Subcutaneous preadipocyte (primary cell): ENCODE data around the gene ATP5MC3.

GRCh38 chr2:174547601-174548297 is 49.9 kb downstream of the WIPF1 start:
- CAGE, long polyA plus RNA = no peak

DNA sequence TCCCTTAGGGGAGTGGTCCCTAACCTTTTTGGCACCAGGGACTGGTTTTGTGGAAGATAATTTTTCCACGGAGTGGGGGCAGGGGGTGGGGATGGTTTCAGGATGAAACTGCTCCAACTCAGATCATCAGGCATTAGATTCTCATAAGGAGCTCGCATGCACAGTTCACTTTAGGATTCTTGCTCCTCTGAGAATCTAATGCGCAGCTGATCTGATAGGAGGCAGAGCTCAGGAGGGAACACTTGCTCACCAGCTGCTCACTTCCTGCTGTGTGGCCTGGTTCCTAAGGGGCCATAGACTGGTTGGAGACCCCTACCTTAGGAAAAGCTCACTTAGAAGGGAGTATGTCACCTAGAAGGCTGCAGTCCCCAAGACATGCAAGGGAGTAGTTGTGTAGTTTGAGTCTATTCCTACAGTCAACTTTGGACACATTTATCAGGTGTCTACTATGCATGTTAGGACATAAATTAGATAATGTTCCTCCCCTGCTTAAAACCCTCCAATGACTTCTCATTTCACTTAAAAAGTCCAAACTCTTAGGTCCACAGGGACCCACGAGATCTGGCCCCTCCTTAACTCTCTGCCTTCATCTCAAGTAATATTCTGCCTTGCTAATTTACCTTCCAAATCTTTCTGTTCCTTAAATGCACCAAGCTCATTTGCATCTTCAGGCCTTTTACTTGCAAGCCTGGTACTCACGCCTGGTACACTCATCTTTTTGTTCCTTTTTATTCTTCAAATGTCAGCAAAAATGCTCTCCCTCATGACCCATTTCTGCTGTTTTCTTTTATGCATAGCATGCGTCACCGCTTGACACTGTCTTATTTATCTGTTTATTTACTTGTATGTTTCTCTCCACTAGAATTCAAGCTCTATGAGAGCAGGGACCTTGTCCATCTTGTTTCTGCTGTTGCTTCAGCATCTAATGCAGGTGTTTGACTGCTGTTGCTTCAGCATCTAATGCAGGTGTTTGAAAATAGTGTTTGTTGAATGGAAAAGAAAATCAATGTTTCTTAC is 2.6 kb upstream of the WIPF1 start:
- CAGE, long polyA plus RNA = no peak

- CAGE, long polyA plus RNA = no peak
Observed at GRCh38 chr2:174611892-174612127, 14.2 kb upstream of the WIPF1 start.

GRCh38 chr2:174633167-174634055 is 35.8 kb upstream of the WIPF1 start:
- CAGE, long polyA plus RNA = no peak

DNA sequence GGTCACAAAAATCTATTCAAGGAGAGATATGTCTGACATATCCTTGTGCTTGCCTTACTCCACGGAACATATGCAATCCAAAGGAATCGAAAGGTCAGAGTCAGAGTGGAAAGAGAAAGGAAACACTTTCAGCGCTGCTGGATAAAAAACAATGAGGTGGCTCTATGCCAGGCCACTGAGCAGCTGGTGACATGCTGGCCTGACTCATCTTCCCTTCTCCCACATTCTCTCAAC is 6.8 kb downstream of the CHN1 start:
- CAGE, long polyA plus RNA = no peak

DNA sequence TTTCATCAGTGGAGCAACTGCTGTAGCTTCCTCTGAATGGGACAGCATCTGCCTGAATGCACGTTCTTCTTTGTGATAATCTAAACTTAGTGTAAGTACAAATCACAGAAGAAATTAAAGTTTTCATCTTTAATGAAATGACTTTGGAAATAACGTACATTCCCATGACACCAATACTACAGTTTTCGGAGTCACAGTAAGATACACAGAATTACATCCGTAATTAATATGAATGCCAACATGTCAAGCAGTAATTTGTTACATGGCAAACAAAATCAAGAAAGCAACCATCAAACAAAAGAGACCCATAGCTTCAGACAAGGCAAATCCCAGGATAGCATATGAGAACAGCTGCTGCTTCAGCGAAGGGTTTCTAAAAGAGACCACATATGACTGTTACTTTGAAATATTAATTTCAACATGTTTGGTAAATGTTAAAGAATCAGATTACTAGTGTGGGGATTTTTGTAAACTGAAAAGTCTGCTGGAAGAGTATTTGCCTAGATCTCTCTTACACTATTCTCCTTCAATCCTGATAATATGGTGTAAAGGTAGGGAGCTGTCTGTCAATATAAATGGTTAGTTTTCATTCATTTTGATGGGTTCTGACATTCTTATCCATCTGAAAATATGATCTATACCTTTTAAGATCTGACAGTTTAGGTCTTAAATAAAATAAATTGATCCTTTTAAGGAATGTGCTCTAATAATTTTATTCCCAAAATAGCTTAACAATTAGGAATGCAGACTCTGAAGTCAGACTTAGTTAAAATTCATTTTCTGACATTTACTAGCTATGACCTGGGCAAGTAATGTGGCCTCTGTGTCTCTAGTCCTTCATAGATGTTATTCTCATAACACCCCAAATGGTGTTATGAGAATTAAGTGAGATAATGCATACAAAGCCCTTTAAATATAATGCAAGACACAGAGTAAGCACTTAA is 3.2 kb downstream of the ATP5MC3 start:
- CAGE, long polyA plus RNA = no peak

- CAGE, long polyA plus RNA = no peak
Observed at GRCh38 chr2:175181126-175182017, at the start of gene ATP5MC3. Gene ATP5MC3 (minus strand): TSS chr2:175181710.

DNA sequence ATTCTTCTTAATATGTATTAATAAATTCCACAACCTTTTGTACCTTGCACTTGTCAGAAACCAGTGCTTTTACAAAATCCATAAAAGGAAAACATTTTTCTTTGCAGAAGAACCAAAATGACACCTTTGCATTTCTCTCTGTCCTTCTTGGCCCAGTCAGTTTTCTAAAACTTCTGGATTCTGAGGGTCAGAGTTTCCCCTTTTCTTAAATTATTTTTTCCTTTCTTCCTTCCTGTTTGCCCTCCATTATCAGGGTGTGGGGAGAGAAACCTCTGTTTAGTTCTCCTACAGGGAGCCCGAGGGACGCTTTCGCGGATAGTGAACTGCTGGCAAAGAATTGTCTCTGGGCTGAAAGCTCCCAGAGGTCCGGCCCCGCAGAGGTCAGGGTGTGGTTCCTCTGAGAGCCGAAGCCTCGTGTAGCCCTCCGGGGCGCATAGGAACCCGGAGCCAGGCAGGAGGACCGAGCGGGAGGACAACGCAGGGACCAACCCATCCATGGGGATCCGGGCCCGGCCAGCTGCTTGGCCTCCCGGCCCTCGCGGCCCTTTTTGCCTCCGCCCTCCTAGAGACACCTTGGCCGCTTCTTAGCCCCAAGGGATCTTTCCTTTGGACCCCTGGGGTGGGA is 833 bp upstream of the HOXD10 start:
- CAGE, long polyA plus RNA = no peak

- CAGE, long polyA plus RNA = no peak
Observed at GRCh38 chr2:176124351-176125328, 2.1 kb downstream of the HOXD9 start.

GRCh38 chr2:176137966-176138310 is 8.4 kb downstream of the HOXD8 start:
- CAGE, long polyA plus RNA = no peak

DNA sequence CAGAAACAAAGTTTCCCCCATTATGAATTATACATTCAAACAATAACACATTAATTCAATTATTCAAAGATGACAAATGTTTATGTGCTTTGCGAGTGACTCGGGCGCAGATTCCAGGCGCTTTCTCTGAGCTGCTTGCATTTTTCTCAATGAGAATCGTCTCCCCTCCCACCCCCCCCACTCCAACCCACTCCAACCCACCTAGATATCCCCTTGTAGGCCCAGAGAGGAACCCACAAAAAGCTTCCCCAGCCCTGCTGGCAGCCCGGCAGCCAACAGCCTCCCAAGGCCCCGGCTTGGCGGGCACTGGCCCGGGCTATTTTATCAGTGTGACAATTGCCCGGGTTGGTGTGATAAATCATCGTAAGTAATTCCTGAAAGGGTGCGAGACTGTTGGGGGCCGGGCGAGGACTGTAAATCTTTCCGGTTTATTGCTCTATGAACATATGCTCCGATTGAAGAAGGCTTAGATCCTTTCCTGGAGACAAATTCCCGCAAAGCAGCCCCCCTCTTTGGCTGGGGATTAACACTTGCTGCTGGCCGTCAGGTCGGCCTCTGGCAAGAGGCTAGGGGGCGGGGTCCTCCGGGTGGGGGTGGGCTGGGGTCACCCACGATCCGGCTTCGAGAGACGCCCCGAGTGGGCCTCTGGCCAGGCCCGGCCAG is 1.7 kb downstream of the HOXD3 start:
- CAGE, long polyA plus RNA = no peak

- CAGE, long polyA plus RNA = no peak
Observed at GRCh38 chr2:176187463-176187988, 942 bp upstream of the HOXD1 start.

DNA sequence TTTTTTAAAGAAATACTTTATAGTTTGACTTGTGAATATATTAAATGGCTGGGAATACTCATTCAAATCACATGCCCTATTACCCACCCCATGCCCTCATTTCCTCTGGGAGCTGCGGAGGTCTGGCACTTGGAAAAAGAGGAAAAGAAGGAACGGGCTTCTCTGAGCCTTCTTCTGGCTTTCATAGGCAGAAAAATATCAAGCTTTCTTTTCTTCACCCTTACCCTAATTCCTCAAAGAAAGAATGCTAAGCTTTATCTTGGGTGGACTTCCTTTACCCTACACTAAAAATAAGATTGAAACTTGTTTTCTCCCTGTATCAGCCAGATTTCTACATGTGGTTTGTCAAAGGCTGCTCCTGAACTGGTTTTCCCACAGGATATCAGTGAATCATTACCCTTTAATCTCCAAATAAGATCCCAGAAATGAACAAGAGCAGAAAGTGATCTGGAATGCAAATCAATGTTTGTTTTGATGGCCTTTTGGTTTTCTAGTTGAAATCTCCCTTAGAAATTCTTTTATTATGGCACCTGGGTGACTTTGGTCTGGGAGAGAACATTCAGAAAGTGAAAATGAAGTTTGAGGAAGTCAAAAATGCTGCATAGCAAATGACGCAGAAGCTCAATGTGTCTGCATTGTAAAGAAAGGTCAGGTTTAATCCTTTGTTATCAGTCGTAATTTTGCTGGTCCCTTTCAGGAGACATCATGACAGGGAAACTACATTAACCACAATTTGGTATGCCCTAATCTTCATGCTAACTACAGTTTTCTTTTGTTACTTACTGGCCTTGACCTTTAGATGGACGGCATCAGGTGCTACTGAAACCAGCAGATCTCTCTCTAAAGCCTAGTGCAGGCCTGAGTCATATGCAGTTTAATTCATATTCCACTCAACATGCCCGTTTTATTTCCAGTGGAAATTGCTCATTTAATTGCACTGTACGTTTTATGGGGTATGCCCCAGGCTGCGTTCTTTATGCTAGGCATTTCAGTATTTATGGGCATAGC is 46.6 kb upstream of the HNRNPA3 start:
- CAGE, long polyA plus RNA = no peak

DNA sequence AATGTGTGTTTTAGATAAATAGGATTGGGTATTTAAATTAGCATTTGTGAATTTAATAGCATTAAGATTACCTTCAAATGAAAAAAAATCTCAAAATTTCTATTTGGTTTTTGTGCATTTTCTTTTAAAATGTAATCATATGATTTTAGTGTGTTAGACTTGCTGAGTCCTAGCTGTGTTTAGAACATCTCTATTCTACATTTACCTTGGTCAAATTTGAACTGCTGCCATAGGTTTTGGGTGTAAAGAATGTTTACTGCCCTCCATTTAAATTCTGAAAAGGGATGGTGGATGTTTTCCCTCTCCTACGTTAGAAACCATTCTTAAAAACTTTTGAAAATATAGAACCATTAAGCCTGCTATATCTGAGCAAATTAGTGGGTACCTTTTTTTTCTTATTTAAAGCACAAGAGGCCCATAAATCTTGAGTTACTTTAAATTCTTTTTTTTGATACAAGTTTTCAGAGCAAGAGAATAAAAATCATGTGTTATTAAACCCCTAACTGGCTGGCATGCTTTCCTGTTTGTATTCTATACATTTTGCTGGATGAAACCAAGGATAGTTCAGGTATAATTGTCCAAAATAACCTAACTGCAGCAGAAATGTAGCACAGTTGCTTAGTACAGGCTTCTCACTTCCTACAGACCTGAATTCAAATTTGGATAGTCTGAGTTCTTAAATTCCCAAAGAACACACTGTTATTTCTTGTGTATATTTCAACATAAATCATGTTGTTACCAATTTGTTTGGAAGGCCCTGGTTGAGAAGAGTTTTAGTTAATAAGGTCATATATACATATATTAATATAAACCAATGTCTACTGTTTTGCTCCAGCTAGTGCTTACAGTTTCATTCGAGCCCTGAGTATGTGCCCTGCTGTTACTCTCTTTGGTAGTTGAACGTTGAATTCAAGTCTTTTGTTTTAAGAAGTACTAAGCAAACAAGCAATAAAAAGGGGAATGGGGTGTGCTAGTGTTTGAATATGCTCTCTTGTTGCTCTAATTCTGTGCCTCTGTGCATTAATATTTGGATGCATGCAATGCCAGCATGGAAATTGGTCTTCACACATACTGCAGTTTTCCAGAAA is 7.8 kb downstream of the HNRNPA3 start:
- CAGE, long polyA plus RNA = no peak

DNA sequence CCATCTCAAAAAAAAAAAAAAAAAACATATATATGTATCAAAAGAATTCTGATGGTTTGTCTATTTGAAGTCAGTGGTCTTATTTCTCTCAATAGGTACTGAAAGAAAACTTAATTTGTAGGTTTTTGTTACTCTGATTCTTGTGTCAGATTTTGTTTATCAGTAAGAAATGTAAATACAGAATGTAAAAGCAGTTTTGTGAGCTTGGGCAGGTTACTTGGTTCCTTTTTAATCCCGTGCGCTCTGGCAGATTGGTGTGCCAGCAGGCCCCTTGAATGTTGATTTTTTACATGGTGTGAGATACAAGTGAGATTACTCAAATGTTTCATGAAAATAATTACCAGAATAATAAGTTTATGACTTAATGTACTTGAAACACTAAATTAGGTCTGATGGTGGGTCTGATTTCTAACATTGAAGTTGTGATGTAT is 13.3 kb downstream of the HNRNPA3 start:
- CAGE, long polyA plus RNA = no peak

DNA sequence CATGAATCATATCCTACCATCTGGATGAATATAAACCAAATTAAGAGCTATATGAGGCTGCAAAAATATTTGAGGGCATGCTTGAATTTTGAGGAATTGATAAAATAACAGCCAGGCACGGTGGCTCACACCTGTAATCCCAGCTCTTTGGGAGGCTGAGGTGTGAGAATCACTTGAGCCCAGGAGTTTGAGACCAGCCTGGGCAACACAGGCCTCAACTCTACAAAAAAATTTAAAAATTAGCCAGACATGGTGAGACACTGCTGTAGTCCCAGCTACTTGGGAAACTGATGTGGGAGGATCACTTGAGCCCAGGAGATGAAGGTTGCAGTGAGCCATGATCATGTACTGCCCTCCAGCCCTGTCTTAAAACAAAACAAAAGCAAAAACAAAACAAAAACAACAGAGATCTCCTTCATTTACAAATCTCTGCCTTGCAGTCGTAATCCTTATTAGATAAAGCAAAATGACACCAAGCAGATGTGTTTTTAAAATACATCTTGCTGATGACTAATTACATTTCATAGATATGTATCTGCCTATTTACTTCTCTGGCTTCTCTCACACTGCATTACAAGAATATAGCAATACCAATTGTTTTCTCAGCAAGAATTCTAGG is 23.0 kb downstream of the NFE2L2 start:
- CAGE, long polyA plus RNA = no peak

DNA sequence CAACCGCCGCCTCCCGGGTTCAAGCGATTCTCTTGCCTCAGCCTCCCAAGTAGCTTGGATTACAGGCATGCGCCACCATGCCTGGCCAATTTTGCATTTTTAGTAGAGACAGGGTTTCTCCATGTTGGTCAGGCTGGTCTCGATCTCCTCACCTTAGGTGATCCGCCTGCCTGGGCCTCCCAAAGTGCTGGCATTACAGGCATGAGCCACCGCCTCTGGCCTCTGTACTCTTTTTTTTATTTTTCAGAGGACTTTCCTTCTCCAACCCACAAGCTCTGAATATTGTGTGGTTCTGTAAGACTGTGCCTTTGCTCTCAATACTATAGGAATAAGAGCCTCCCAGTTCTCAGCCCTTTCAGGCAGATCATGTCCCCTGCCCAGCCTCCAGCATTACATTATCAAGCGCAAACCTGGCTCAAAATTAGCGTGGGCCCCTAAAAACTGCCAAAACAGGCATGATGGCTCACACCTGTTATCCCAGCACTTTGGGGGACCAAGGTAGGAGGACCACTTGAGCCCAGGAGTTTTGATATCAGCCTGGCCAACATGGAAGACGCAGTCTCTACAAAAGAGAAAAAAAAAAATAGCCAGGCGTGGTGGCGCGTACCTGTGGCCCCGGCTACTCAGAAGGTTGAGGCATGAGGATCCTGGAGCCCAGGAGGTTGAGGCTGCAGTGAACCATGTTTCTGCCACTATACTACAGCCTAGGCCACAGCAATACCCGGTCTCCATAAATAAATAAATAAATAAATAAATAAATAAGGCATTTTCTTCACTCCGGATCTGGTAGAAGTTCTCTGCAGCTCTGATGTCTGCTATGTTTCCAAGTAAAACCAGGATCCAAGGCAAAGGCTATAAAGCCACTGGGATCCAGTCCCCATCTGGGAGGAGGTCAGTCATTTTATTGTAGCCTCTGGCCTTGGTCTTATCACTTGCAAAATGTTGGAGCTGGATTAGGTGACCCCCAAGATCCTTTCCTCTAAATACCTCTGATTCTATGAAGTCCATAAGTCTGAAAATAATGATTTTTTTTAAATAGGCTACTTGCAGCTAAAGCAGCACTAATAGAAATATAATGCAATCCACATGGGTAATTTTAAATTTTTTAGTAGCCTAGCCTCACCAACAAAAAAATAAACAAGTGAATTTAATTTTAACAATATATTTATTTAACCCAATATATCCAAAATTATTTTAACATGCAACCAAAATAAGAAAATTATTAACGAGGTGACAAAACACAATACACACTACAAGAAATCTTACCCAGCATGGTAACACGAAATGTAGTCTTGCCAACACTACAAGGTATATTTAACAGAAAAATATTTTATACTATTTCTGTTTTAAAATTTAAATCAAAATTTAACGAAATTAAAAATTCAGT is 15.5 kb downstream of the NFE2L2 start:
- CAGE, long polyA plus RNA = no peak

DNA sequence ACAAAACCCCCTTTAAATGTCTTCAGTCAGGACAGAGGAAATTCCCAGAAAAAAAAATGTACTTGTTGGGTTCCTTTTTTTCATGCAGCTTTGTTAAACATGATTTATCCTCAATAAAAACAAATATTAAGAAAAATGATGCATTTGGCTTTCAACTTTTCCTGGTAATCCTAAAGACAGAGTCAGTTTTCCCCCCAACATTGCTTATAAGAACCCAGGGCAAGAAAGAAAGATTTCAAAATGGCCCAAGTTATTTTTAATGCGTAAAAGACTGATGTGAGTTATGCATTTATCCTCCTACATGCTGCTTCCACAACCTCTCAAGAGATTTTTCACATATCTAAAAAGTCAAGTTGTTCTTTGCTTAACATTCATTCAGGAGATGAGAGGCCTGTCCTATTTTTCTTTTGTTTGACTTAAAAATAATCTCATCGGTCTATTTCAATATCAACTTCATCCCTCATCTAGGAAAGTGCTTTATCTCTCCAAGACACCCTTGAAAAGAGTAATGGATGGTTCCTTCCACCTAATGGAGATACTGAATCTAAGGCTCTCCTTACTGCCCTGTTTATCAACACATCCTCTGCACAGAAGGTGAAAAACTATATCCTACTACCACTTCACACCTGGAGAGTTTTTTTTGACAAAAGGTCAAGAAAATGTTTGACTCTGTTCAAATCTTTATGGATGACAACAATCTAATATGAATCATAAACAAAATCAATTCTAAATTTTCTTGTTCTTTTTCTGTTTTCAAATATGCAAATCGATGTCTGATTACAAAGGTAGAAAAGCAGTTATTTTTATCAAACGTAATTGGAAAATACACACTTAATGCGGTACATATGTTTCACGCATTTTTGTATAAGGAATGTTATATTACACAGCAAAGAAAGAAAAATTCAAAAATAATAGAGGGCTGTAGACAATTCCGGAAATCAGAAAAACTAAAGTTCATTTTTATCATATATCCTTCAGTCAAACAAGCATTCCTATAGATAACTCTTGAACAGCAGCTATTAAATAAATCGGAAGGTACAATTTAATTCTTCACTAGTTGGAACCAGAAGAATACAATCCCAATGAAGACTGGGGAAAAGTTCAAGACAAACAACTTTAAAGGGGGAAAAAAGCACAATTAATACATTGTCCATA is 2.3 kb downstream of the NFE2L2 start:
- CAGE, long polyA plus RNA = no peak

GRCh38 chr2:177332899-177333388 is 59.6 kb upstream of the AGPS start:
- CAGE, long polyA plus RNA = no peak

DNA sequence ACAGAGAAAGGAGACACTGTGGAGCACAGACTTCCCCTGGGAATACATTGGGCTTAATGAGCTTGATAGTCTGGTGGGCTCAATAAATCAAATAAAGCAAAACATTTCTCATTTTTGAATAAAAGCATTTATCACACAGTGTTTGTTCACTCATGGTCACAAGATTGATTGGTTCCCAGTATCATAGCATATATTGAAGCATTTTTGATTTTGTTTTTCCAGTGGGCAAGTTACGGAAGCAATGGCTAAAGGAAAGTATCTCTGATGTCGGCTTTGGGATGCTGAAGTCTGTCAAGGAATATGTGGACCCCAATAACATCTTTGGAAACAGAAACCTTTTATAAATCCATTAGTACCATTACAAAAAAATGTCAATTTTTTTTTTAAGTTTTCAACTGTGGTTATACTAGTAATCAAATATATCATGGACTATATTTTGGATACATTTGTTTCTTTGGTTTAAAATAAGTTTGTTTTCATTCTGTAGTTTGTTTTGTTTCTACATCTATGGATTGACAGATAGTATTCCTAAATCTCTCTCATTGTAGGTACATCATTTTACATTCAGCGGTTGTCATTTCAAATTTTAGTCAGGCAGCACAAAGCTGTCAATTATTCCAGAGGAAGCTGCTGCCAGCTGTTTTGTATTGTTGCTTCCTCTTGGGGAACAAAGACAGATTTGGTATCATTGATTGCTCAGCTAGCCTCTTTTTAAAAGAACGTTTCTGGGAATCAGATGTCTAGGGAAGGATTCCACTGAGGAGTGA is 14.6 kb downstream of the TTC30B start:
- CAGE, long polyA plus RNA = no peak